Foreskin keratinocyte (primary cell): Measurements from ENCODE around the genes NUPR1, SGF29, NPIPB8 and ATP2A1.

GRCh38 chr16:27321209-27321703 is 7.5 kb downstream of the IL4R start:
- RAMPAGE, total RNA, result no peak

- RAMPAGE, total RNA, result no peak
These were observed 16.6 kb downstream of the IL4R start for GRCh38 chr16:27329867-27331194.

- RAMPAGE, total RNA, result no peak
These were observed 26.2 kb downstream of the IL4R start for GRCh38 chr16:27339898-27340503.

- RAMPAGE, total RNA, result no peak
These were observed 34.3 kb downstream of the IL4R start for GRCh38 chr16:27347902-27348612.

DNA sequence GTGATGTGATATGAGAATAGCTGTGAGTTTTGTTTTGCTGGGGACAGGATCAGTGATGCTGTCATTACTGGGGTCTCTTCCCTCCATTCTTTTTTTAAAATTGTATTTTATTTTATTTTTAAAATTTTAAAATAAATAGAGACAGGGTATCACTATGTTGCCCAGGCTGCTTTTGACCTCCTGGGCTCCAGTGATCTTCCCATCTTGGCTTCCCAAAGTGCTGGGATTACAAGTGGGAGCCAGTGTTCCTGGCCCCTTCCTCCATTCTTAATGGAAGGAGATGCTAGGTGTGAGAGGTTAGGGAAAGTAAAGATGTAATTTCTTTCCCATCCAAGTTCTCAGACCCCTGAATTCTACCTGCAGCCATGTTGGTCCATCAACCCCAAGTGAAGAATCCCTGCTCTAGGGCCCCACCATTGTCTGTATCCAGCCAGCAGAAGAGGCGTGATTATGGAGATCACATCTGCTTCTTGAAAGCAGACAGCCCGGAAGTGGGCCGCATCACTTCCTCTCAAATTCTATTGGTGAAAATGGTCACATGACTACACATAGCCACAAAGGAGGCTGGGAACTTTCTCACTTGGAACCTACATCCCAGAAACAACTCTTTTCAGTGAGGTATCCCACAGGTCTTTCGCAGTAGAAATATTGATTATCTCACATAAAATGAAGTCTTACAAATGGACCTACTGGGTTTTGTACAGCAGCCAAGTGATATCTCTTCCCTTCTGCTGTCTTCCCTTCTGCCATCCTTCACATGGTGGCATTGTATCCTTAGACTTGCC is 40.0 kb downstream of the IL4R start:
- RAMPAGE, total RNA, result no peak

DNA sequence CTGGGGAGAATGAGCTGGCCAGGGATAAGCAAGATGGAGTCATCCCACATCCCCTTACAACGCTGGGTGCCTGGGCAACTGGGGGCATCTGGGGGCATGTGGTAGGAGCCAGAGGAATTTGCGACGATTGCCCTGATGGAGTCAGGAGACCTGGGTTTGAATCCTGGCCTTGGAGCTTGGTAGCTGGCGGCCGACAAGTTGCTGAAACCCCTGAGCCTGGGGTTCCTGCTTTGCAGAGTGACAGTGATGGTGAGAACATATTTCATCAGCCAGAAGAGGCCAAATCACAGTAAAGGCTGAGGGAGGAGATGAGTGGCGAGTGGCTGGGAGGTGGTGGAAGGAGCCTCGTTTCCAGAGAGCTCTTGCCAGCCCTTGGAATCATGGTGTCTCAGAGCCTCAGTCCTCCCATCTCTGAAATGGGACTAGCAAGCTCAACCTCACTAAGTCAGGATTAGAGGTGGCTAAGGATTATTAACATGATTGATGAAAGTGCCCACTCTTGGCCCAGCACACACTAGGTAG is 42.9 kb downstream of the IL4R start:
- RAMPAGE, total RNA, result no peak

DNA sequence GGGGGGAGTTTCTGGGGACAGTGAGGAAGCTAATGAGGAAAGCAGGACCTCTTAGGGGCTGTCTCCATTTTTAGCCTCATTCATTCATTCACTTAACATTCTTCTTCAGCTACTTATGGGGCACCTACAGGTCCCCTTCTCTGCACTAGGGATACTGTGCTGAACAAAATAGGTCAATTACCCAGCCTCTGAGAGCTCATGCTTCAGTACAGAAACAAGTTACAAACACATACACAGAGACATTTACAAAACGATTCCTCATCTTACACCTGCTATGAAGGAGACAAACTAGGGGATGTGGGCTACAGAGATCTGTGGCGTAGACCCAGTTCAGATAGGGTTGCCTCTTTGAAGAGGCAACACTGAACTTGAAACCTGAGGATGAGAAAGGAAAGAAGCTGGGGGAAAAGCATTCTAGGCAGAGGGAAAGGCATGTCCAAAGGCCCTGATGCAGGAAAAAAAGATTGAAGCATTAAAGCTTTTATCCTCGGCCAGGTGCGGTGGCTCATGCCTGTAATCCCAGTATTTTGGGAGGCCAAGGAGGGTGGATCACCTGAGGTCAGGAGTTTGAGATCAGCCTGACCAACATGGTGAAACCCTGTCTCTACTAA is 5.2 kb downstream of the IL21R start:
- RAMPAGE, total RNA, result no peak

- RAMPAGE, total RNA, result no peak
These were observed 6.0 kb downstream of the IL21R start for GRCh38 chr16:27407842-27408522.

DNA sequence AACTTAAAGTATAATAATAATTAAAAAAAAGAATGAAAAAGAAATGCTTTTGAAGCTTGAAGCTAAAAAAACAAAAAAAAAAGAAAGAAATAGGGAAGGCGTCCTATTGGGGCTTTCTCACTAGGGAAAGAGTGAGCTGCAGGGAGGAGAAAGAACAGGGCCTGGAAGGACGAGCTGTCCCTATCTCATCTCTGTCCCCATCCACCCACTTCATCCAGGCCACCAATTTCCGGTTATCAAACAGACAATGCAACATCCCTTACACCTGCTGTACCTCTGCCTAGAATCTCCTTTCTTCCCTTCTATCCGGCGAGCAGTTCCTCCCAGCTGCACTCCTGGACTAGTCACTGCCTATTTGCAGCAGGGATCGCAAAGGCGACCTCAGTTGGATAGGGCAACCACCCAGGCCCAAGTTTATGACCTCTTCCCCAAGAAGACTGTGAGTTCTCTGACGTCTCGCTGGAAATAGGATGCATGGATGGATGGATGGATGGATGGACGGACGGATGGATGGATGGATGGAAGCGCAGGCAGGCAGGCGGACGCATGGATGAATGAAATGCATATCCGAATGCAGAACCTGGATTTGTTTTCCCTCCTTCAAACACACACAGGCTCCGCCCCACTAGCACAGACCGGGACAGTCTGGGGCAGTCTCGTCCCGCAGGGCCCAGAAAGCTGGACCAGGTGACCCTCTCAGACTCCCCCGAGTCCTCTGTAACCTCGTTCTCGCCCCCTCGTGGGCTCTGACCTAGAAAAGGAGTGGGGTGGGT is 646 bp upstream of the SBK1 start:
- RAMPAGE, total RNA, result no peak

GRCh38 chr16:28293663-28294157 is 1.4 kb downstream of the SBK1 start:
- RAMPAGE, total RNA, result no peak

GRCh38 chr16:28495982-28497075 is 1.9 kb downstream of the APOBR start:
- RAMPAGE, total RNA, result no peak

DNA sequence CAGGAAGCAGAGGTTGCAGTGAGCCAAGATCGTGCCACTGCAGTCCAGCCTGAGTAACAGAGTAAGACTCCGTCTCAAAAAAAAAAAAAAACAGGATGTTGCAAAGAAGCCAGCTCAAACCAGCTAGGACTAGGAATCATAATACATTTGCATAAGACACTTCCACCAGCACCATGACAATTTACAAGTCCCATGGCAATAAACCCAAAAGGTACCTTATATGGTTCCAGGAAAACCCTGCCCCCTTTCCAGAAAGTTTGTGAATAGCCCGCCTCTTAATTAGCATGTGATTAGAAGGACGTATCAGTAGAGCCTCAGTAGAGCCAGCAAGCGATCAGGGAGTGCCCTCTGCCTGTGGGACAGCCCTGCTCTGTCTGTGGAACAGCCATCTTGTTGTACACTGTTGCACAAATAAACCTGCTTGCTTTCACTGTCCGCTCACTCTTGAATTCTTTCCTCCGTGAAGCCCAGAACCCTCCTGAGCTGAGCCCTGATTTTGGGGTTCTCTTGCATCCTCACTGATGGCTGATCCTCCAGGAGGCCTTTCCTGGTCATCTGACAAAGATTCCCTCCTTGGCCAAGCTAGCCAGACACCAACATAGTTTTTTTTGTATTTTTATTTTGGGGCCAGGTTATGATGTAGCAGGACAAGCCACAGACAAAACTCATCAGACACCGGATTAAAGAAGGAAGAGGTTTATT is 14.0 kb downstream of the NUPR1 start:
- RAMPAGE, total RNA, result no peak

DNA sequence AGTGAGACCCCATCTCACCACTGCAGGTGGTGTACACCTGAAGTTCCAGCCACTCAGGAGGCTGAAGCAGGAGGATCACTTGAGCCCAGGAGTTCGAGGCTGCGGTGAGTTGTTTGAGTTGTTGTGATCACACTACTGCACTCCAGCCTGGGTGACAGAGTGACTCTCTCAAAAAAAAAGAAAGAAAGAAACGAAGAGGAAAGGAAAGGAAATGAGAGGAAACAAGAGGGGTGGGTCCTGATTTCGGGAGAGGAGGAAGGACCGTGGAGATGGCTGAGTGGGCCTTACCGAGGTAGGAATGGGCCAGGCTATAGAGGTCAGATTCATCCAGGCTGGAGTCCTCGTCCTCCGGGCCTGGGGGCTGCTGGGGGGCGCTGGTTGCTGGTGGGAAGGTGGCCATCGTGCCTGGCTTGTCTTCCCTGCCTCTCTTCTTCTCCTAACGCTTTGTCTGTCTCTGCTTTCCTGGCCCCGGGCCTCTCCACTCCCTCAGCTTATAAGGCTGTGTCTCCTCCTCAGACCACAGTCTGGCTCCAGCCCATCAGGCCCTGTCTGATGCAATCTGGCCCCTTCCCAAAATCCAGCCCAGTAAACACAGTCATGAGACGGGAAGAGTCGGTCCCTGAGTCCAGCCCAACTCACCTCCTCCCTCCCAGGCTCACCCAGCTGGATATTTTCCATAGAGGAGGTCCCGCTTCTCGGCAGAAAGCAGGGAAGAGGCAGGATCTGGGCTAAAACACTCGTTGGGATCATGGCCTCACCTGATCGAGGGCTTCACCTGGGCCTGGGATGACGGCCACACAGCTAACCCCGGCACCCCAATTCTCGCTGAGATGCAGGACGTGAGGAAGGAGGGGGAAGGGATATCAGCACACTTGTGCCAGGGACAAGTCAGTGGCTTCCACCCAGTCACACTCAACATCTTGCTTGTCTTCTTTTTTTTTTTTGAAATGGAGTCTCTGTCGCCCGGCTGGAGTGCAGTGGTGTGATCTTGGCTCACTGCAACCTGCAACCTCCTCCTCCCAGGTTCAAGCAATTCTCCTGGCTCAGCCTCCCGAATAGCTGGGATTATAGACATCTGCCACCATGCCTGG is at the start of gene NUPR1:
NUPR1 (minus strand) TSS at position 467 of the 1,091 bp plus-strand sequence.
- RAMPAGE, total RNA, result start-site peak on the minus strand centred at position 482 of the sequence, 102 bp wide, 938 and 1,521 reads in 2 replicates

DNA sequence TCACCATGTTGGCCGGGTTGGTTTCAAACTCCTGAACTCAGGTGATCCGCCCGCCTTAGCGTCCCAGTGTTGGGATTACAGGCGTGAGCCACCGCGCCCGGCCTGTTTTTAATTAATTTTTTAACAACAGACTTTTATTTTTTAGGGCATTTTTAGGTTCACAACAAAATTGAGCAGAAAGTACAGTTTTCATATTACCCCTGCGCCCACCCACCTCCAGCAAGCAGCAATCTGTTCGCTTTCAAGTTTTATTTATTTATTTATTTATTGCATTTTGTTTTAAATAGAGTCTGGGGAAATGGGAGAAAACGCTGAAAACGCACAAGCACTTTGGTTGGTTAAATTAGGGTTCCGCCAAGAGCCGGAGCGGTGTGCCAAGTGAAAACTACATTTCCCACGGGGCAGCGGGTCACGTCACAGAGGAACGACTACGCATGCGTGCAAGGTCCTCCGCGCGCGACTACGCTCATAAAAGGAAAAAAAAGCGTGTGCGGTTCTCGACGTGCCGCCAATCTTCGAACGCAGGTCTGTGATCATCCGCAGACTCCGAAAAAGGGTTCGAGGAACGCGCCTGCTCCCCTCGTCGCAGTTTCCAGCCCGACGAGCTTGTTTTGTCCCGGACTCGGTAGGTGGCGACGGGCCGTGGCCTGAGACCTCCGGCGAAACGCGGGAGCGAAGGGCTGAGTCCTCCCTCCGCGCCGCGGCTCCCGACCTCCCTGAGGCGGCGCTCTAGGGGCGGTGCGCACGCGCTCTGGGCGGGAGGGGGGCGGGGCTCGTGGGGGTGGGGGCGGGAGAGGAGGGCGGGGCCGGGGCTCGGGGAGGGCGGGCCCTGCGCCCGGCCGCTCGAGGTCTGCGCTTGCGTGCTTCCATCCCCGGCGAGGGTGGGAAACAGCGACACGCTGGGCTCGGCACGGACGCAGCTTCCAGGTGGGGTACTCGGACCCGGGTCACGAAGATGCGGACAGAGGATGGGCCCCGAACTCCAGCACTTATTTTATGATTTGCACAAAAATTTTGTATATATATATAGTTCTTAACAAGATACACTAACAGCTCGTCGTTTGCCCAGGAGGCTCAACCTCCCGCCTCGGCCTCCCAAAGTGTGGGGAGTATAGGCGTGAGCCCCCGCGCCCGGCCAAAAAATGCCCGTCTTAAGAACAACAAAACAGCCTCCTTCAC is at the start of gene SGF29:
SGF29 (plus strand) TSS at position 448 of the 1,179 bp plus-strand sequence.
- RAMPAGE, total RNA, result no peak

DNA sequence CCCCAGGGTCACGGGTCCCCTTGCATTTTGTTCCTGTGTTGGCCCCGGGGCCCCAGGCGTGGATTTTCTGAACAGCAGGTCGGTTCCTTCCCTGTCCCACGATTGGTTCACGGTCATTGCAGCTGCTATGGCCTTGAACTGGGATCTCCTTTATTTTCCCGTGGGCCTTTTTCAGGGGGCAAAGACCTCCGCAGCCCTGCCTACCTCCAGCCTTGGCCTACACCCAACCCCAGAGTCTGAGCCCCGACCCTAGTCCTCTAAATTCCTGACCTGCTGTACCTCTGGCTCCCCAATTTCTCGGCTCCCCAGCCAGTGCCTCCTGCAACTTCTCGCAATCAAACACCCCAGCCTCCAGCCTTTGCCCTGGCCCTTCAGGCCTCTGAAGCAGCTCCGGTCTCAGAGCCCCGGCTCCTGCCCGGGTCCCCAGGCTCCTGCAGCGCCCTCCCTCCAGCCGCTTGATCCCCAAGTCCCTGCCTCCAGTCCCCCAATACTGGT is 12.8 kb upstream of the SULT1A1 start:
- RAMPAGE, total RNA, result no peak

DNA sequence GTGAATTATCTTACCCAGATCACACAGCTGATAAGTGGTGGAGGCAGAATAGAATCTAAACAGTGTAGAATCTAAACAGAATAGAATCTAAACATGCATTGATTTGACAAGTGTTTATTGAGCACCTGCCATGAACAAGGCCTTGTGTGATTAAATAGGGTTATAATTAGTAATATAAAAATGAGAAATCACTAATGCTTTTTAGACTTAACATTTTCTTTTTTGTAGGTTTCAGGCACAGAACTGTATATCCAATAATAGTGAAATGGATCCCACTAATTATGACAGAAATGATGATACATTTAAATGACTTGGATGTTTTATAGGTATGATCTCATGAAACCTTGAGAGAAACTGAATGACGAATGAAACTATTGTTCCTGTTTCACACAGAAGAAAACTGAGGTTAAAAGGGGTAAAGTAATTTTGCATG is at the start of gene NPIPB8:
NPIPB8 (plus strand) TSS at position 320 of the 433 bp plus-strand sequence.
- RAMPAGE, total RNA, result no peak

DNA sequence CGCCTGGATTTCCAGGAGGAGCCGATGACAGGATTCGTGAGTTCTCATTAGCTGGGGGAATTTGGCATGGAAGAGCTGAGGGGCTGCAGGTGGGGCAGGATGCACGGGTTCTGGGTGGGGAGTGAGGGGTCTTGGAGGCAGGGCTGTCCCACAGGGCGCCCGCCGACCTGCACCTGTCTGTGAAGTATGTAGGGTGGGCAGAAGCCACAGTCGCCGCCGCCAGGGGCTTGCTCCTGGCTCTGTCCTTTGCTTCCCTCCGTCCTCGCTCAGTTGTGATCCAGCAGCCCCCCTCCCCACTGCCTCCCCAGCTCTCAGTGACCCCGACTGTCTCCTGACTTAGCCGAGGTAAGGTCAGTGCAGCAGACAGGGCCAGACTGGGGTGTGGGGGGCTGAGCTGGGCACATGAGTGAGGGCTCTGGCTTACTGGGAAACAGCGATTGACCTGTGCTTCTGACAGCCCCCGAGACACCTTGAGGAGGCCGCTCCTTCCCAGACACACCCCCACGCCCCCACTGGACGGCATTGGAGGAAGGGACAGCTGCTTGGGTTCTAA is 9.9 kb downstream of the TUFM start:
- RAMPAGE, total RNA, result no peak

DNA sequence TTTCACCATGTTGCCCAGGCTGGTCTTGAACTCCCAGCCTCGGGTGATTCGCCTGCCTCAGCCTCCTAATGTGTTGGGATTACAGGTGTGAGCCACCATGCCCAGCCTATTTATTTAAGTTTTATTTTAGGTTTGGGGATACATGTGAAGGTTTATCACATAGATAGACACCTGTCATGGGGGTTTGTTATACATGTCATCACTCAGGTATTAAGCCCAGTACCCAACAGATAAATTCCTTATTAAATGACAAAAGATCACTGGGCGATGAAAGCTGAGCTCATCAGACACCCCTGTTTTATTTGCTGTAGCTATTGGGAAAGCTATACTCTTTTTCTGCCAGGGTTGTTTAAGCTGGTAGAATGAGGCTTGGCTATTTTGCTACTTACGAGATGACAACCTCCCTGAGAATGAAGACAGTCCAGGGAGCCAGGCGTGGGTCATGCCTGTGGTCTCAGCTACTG is 4.5 kb upstream of the SH2B1 start:
- RAMPAGE, total RNA, result no peak

- RAMPAGE, total RNA, result no peak
These were observed 3.0 kb downstream of the SH2B1 start for GRCh38 chr16:28866358-28867284.

GRCh38 chr16:28877757-28878748 is at the start of gene ATP2A1:
Gene ATP2A1 (plus strand): TSS chr16:28878488.
- RAMPAGE, total RNA, result no peak